HT1080 (cell line): ENCODE measurements around a stretch of chr18.

RAMPAGE:
- cytosol, long total RNA = no peak
- long total RNA = no peak
- nucleus, long total RNA = no peak
Observed at GRCh38 chr18:31581399-31581936, 10.2 kb upstream of the TTR start.

DNA sequence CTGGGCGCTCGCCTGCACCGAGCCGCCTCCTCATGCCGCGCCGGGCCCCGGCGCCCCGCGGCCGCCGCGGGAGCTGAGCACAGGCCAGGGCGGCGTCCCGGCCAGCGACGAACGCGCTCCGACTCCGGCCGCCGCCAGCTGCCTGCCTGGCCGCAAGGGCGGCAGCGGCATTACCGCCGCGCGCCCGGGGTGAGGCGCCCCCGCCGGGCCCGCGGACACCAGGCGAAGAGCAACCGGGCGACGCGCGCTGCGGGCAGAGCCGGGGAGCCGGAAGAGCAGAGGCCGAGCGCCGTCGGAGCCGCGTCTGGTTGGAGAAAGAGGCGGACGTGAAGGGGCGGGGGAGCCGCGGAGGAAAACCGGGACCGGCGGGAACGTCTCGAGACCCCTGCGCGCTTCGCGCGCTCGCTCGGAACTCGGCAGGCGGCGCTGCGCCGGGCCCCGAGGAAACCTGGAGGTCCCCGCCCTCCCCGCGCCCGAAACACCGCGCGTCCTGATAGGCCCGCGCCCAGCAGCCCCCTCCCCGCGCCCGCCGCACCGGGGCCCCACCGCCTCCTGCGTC is 752 bp upstream of the B4GALT6 start:
RAMPAGE:
- cytosol, long total RNA = no peak
- long total RNA = no peak
- nucleus, long total RNA = no peak

DNA sequence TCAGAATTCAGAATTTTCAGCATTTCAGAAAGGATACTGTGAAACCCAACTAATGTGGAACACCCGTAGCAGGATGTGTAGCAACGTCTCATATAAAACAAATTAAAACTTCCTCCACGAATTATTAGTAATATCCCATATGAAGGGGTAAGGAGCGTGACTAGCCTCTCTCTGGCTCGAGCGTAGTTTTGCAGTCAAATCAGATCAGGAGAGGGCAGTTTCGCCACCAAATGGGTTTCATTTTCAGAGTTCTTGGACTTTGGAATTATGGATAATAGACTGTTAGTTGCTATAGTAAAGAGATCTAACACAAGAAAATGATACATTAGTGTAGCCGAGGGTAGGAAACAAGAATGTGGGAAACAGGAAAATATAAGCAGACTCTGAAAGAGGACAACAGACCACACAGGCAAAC is 13.5 kb upstream of the SLC25A52 start:
RAMPAGE:
- cytosol, long total RNA = no peak
- long total RNA = no peak
- nucleus, long total RNA = no peak

RAMPAGE:
- cytosol, long total RNA = no peak
- long total RNA = no peak
- nucleus, long total RNA = no peak
Observed at GRCh38 chr18:32096840-32097266, 5.2 kb downstream of the RNF138 start.

DNA sequence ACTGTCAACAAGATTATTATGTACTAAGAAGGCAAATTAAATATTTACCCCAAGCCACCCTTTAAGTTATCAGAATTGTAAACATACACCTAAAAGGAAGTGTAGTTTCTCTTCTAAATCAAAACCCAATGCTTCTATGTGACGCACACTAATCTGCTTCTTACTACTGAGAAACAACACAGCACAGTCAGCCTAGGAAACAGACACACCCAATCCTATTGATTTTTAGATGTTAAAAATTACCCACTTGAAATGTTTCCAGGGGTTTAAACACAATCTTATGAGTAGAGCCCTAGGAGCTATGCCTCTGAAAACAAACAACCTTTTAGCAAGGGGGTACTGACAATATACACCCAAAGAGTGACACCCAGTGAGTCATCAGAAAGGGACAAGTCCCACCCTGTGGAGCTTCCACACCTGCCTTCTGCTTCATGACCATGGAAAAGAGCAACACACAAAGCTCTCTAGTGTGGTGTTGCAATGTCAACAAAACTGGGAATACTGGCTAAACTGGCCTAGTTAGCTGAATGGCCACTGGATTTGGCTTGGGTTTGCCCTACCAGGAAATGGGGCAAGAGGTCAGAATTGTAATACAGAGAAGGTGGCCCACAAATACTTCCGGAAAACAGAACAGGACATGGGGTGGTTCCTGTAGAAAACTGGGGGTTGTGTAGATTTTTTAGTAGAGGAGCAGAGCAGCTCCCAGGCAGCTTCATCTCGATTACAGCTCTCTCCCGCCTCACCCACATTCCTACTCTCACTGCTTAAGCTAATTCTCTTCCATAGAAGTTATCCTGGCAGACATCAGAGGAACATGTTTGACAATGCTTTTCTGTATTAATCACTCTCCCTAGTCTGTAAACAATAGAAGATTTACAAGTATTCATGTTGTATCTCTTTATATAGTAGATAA is 98.2 kb downstream of the GAREM1 start:
RAMPAGE:
- cytosol, long total RNA = no peak
- long total RNA = no peak
- nucleus, long total RNA = no peak

DNA sequence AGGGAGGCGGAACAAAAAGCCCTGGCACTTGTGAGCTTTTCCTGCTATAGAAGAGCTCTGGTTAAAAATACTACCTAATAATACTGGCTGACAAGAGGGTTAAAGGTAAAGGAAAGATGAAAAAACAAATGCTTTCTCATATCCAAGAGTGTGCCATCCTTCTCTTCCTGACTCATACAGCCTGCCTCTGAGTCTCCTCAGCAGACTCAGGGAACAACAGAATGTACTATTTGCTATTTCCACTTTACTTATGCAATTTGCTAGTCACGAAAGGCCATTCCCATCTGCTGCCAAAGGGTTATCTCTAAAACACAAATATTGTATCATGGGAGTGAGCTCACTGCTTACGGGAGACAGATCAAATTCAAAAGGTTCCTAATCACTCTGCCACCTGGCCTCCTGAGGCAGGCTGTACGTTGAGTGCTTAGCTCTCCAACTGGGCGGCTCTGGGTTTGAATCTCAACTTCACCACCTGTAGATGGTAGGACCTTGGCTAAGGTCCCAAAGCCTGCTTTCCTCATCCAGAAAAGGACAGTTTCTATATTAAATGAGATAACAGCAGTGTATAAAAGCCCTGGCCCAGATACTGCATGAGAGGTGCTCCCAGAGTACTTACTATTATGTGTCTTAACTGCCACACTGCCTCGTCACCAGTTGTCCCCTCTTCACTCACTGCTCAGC is 91.9 kb downstream of the GAREM1 start:
RAMPAGE:
- cytosol, long total RNA = no peak
- long total RNA = no peak
- nucleus, long total RNA = no peak

GRCh38 chr18:32714421-32714692 is 58.5 kb downstream of the KLHL14 start:
RAMPAGE:
- cytosol, long total RNA = no peak
- long total RNA = no peak
- nucleus, long total RNA = no peak

DNA sequence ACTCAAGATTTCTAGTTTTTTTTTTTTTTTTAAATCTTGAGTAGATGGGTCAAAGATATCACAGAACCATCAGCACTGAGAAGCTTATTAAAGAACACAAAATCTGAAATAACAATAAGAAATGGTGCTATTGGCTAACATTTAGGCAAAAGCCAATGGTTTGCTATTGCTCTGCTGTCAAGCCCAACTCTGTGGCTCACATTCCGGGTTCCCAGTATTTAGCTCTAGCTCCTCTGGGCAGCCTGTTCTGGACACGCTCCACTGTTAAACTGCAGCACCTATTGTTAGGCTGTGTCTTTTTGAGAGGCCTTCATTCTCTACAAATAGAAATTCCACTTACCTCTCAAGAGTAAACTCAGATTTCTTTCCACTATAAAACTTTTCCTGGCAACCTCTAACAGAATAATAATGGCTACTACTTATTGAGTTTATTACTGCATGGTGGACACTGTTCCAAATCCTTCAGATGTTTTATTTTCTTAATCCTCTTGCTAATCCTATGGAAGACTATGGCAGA is 3.7 kb upstream of the KLHL14 start:
RAMPAGE:
- cytosol, long total RNA = no peak
- long total RNA = no peak
- nucleus, long total RNA = no peak

DNA sequence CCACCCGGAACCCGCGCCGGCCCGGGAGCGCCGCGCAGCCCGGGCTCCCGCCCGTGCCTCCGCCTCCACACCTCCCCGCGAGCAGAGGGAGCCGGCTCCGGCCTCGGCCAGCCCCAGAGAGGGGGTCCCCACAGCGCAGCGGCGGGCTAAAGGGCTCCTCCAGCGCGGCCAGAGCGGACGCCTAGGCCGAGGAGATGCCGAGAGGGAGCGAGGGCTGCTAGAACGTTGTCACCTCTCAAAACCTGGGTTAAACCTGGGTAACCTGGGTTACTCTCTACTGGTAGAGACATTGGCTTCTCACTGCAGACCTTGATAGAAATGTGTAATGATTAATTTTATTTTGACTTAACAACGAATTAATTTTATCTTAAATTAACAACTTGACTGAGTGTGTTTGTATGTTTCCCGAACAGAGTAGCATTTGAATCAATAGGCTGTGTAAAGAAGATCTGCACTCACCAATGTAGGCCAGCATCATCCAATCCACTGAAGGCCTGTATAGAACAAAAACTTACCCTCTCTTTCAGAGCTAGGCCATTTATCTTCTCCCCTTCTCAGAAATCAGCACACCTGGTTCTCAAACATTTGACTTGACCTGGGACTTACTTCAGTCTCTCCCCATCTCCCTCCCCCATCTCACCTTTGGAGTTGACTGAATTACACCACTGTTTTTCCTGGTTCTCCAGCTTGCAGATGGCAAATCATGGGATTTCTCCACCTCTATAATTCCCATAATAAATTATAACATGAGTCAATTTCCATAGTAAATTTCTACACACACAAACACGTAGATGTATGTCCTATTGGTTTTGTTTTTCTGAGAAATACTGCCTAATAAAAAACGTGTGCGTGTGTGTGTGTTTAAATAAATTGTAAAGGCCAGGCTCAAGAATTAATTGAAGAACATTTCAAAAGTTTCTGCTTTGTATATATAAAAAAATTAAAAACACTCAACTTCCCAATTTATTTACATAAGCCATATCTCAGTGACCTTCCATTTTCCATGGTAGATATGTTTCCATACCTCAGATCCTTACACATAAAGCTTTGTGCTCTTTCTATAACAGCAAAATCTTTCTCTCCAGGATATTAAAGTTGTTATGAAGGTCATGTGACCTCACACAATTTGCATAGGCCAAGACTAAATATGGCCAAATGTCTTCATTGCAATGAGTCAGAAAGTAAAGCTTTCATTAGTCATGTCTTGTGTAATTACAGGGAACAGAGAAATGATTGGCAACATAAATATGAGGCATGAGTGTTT is 243.0 kb downstream of the ASXL3 start:
RAMPAGE:
- cytosol, long total RNA = no peak
- long total RNA = no peak
- nucleus, long total RNA = no peak

DNA sequence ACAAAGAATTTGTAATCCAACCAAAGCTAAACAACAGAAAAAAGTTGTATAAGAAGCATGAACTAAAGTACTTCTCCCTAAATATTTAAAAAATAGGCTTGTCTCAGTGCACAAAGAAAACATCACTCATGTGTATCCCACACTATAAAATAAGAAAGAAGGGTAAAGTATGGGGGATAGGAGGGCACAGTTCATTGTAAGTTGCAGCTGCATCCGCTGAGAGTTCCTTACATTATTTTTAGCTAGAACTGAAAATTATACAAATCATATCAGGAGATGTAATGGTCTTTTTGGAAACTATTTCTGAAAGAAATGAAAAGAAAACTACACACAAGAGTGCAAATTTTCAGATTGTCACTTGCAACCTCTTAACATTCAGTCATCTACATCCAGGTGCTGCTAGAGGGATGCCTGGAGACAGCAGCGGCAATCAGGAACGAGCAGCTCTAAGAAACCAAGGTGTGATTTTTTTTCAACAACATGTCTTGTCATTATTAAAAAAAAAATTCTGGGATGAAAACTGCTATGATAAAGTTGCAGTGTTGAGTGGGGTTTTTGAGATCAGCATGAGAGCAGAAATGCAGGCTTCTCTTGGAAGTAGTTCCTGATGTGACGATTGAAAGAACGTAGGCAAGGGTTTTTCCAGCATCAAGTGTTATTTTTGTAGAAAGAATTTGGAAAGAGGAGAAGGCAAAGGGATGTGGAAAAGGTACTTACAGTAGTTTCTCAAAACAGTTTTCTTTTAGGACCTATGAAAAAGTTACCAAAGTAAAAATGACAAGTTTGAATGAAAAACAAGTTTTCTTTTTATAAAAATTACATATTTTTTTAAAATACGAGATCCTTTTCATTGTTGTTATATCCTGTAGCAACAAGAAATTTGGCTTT is 273.8 kb downstream of the ASXL3 start:
RAMPAGE:
- cytosol, long total RNA = no peak
- long total RNA = no peak
- nucleus, long total RNA = no peak

DNA sequence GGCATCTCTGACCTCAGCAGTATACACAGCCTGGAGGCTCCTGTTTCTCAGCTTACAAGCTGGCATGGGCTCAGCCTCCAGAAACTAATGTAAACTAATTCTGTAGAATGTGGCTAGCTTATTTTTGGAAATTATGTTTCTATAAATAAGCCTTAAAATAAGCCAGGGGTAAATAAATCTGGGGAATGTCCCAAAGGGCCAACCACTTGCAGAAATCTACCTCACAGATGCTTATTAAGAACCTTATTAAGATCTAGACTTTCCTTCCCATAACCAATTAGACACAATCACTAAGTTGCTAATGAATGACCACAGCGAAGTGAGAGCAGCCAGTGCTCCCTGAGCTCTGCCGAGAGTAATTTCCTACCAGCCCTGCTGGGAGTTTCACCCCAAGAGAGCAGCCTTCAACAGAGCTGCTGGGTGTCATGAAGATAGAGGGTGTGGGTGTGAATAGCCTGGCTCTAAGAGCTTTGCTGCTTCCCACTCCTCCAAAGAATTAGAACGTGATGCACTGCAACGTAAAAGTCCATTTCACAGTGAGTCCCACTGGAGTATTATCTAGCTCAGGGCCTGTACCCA is 112.0 kb downstream of the DTNA start:
RAMPAGE:
- cytosol, long total RNA = no peak
- long total RNA = no peak
- nucleus, long total RNA = no peak

RAMPAGE:
- cytosol, long total RNA = no peak
- long total RNA = no peak
- nucleus, long total RNA = no peak
Observed at GRCh38 chr18:34880858-34881179, 160.4 kb upstream of the MAPRE2 start.

GRCh38 chr18:34909709-34910383 is 131.4 kb upstream of the MAPRE2 start:
RAMPAGE:
- cytosol, long total RNA = no peak
- long total RNA = no peak
- nucleus, long total RNA = no peak

DNA sequence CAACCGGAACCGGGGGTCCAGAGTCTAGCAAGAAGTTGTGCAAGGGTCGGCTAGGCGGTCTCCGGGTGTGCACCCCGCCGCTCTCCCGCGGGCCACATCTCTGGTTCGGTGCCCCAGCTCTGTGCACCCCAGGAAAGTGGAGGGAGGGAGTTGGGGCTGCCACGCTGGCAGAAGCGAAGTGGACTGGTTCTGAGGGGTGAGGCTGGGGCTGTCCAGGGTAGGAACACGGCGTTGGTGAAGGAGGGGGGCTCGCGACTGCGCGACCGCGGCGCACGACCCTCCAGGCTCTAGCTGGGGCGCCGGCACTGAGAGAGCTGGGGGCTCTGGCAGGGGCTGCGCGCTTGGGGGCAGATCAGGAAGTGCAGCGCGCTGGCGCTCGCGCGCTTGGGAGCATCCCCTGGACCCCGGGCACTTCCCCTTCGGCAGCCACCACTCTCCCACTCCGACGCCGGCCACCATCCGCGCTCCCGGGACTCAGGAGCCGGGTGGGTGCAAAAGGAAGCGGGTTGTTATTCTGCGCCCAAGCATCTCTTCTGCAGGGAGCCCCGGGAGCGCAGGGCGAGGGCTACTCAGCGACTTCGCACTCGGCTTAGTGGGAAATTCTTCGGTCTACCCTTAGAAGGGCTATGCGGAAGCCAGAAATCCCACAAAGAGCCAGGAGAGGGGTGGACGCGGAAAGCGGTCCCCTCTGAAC is 63.9 kb upstream of the MAPRE2 start:
RAMPAGE:
- cytosol, long total RNA = no peak
- long total RNA = no peak
- nucleus, long total RNA = no peak

DNA sequence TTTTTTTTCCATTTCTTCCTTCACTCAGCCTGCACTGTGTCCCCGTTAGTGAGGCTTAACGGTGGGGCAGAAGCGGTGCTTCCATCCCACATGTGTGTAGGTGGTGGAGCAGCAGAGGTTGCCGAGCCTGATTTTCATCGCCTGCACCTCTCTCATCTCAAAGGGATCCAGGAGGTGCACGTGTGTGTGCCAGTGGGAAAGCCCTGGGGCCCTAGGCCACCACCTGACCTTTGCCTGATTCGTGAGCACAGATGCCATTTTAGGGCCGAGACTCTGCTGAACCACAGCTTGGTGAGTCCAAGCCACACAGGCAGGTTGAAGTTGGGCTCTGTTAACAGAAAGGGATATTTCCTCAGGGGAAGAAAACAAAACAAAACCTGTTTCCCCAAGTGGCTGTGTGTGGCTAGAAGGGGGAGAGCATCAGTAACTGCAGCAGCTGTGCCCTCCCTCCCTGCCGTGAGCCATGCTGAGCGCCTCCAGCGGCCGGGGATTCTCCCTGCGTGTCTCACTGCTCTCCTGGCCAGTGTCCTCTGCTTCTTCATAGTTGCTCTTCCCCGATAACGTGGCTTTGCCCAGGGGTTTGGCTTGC is 81.5 kb downstream of the MAPRE2 start:
RAMPAGE:
- cytosol, long total RNA = no peak
- long total RNA = no peak
- nucleus, long total RNA = no peak

RAMPAGE:
- cytosol, long total RNA = no peak
- long total RNA = no peak
- nucleus, long total RNA = no peak
Observed at GRCh38 chr18:35131629-35132453, 90.6 kb downstream of the MAPRE2 start.

DNA sequence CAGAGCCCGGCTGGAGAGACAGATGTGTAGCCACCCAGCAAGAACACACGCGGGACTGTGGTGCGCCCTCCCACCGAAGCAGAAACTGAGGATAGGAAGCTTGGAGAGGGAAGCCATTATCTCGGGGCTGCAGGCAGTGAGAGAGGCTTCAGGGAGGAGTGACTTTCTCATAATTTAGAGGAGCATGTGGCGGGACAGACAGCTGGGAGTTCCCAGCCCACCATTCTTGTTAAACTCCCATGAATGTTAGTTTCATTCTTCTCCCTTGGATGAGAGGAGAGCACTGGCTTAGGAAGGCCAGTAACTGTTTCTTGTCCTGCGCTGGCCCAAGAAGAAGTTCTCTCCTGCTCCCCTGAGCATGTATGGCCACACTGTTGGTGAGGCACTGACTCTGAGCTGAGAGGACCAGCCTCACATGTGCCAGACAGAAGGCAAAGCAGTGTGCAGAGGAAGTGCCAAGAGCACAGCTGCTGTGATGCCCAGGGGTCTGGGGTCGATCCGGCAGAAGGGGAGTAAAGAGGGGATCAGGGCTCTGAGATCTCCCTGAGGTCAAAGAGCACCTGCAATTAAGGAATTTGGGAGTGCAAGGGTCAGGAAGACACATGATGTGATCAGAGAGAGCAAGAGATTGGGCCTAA is 96.6 kb downstream of the MAPRE2 start:
RAMPAGE:
- cytosol, long total RNA = no peak
- long total RNA = no peak
- nucleus, long total RNA = no peak

RAMPAGE:
- cytosol, long total RNA = no peak
- long total RNA = no peak
- nucleus, long total RNA = no peak
Observed at GRCh38 chr18:35172425-35172982, 68.3 kb upstream of the ZNF397 start.

DNA sequence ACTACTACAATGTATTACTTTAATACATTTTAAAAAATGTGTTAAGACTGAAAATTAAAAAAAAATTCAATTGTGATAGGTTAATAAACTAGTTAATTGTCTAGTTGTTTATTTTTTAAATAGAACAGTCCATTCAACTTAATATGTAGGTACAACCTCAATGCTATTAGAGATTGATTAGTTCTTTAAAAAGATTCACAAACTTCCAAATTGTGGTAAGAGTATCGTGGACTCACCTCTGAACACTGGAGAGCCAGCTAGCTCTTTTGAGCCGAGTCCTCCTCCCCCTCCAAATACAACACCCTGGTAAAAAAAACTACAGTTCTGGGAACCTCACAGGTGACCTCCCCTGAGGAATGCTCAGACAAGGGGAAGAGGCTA is 8.5 kb downstream of the ZNF24 start:
RAMPAGE:
- cytosol, long total RNA = no peak
- long total RNA = no peak
- nucleus, long total RNA = no peak

RAMPAGE:
- cytosol, long total RNA = no peak
- long total RNA = no peak
- nucleus, long total RNA = no peak
Observed at GRCh38 chr18:35456300-35456891, 41.4 kb downstream of the INO80C start.